Cardiac septum (tissue), 1 donor: ENCODE measurements around the gene ITGA4.

DNA sequence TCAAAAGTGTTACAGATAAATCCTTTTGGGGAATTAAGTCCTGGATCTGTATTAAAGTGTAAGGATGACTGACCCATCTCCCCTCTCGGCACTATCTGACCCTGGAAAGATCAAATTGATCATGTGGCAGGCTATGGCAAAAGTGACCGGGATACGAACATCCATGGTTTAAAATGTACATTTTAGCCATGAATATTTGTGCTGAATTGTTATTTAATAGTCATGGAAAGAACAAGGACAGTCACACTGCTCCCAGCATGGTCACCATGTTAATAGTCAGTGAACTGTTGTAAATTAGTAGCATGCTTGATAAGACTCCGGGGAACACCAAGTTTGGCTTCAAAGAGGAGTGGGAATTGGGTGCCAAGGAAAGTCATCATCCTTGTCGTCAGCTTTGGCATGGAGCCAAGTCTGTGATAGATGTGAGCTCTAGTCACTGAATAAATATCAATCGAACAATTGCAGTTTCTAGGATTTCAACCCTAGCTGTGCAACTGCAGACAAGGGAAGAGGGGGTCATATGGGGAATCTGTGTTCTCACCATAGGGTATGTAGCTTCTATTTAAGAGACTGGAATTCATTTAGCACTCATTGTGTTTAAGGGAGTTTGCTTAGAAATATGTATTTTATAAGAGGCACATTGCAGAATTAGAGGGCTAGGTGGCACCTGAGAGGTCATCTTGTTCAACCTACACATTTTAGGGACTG is 4.4 kb downstream of the PLEKHA3 start:
- PRO-cap: unidirectional peak, minus-strand start at position 274 of the sequence

DNA sequence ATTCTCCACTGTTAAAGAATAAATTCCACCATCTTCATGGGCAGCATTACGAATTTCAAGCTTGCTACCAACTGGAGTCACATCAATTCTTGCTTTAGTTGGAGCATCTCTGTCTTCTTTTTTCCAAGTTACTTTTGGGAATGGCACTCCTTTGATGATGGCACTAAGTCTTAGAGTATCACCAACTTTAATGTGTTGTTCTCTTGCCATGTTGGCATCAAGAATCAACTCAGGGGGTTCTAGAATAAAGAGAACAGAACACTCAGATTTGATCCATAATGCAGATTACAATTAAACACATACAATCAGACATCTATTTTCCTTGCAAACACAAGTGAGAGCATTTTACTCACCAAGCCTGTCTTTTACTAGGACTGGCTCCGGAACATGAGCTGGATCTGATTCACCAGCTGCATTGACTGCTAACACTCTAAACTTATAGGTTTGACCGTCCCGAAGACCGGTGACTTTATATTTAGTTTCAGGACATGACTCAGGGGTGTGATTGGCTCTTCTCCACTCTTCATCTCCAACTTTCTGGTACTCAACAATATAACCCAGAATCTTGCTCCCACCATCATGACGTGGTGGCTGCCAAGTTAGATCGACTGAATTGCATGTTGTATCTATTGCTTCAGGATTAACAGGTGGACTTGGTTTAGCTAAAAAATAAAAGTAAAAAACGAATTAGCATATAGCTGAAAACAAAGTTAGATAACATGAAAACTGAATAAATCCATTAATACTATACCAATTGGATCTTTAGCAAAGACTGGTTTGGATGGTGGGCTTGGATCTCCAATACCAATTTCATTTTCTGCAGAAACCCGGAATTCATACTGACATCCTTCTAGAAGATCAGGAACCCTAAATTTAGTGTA is 112.4 kb downstream of the PLEKHA3 start:
- PRO-cap: unidirectional peak, minus-strand start at position 534 of the sequence

GRCh38 chr2:178748259-178748730 is 58.9 kb downstream of the TTN start:
- PRO-cap: unidirectional peak, minus-strand start at chr2:178748521

GRCh38 chr2:178808090-178808515 is 880 bp upstream of the TTN start:
- PRO-cap: unidirectional peak, minus-strand start at chr2:178808203

DNA sequence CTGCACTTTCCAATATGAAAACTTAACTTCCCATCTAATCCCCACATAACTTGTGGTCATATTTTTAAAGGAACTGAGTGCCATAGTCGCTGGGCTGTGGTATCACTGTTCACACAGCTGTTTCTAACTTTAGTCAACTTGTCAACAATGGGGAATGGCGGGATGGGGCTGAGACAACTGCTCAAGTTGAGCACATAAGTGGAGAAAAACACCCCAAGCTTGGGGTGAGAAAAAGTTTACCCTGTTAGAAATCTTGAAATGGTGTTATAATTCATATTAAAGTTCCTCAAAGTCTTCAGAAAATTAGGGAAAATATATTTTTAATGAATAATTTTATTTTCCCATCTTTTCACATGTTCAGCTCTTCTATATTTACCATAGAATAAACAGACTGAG is 52.1 kb upstream of the TTN start:
- PRO-cap: no peak

DNA sequence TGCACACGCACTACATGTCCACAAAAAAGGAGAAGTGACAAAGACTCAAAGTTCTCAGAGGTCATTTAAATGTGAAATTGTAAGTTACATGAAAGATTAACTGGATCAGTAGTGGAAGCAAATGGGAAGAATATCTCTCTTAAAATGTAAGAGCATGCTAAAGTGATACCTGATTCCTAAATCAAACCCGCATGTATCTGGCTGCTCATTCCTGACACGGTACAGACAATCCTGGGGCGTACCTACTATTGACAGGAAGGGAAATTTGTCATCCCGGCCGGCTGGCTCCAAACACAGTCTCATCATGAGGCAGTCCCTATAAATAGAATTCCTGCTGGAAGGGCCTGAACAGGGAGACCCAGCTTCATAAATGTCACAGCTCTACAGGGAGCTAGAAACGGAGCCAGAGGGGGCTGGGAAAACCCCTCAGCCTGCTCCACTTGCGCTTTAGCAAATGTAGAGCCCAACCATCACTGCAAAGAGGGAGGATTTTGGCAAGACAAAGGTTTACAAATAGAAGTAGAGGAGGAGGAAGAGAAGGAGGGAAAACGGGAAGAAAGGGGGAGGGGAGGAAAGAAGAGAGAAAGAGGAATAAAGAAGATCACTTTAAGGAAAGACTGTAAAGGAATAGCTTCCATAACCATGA is 56.6 kb upstream of the TTN start:
- PRO-cap: bidirectional peak, plus-strand start at position 396 of the sequence, minus-strand start at position 223 of the sequence

DNA sequence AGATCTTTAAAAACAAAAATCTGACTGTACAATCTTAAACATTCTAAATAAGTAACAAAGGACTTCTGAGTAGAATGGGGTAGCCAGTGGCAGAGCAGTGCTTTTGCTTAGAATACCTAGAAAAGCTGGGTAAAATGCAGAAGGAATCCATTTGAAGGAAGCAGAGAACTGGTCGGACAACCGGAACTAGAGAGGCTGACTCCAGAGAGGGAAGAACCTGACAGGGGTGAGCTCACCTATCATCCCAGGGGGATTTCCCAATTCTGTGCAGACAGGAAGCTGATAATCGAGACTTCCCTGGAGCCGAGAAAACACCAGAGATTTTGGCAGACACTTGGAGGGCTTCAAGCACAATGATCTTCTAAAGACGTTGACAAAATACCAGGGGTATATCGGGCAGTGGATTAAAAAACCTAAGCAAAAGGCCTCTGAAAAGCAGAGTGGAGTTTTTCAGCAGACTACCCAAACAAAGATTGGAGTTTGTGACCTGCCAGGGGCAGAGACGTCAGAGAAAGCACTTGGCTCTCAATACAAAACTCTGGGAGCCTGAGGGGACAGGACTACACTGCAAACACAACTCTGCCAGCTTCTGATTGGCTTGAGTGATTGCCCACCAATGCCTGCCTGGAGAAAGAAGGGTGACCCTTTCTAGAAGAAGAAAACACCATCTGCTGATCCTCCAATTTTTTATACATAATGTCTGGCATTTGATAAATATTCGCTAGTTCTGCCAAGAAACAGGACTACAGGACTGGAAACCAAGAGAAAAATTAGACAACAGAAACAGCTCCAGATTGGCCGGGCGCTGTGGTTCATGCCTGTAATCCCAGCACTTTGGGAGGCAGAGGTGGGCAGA is 67.5 kb upstream of the TTN start:
- PRO-cap: no peak

DNA sequence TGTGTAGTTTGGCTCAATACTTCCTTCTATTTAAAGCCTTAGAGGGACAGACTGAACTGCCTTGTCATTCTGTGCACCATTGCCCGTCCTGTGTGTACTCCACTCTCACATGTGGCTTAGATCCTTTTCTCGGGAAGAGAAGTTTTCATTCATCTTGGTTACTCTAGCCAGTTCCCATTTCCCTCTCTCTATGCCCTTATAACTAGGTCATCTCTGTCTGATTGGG is 84.9 kb upstream of the TTN start:
- PRO-cap: no peak

DNA sequence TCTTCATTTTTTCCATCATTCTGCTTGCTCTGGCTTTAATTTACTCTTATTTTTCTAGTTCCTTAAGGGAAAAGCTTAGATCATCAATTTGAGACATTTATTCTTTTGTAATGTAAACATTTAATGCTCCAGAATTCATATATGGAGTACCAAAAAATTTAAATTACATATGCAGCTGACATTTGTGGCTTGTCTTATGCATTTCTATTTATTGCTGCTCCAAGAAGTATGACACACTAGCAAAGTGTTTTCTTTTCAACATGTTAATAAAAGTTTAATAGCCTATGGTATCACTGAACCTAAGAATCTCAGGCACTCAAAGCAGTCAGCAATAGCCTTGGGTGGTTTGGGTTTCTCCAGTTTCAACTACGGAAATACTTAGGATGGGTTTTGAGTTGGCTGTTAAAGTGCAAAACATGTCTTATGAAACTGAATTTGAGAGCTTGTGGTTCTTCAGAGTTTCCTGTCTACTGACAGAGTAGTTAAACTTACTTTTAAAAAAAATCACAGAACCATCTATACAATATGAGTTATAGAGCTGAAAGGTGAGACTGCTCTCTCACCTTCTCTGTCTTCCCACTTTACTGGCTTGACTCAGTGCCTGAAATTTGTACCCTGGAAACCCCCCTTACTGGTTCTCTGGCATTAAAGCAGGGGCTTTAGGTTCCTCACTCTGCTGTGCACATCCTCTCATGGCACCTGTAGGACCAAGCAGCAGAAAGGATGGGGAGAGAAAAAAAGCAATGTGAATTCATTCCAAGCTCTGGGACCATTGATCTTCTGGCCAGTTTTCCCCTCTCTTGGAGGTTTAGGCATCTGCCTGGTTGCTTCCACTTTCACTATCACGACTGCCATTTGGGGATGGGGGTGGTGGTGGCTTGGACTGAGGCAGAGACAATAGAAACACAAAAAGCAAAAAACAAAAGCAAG is 18.2 kb downstream of the CCDC141 start:
- PRO-cap: no peak

DNA sequence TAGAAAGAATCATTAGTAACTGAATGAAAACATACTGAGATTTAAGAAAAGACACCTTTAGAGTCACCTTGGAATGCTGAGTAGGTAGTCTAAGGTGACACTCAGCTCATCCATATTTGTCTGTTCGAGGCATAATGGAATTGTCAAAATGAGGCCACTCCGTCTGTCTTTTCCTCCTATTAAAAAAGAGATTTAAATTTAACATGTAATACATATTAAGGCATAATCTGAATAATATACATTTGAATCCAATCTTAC is 81.7 kb downstream of the SESTD1 start:
- PRO-cap: no peak

GRCh38 chr2:179263112-179263355 is 1.6 kb downstream of the SESTD1 start:
- PRO-cap: unidirectional peak, plus-strand start at chr2:179263213

DNA sequence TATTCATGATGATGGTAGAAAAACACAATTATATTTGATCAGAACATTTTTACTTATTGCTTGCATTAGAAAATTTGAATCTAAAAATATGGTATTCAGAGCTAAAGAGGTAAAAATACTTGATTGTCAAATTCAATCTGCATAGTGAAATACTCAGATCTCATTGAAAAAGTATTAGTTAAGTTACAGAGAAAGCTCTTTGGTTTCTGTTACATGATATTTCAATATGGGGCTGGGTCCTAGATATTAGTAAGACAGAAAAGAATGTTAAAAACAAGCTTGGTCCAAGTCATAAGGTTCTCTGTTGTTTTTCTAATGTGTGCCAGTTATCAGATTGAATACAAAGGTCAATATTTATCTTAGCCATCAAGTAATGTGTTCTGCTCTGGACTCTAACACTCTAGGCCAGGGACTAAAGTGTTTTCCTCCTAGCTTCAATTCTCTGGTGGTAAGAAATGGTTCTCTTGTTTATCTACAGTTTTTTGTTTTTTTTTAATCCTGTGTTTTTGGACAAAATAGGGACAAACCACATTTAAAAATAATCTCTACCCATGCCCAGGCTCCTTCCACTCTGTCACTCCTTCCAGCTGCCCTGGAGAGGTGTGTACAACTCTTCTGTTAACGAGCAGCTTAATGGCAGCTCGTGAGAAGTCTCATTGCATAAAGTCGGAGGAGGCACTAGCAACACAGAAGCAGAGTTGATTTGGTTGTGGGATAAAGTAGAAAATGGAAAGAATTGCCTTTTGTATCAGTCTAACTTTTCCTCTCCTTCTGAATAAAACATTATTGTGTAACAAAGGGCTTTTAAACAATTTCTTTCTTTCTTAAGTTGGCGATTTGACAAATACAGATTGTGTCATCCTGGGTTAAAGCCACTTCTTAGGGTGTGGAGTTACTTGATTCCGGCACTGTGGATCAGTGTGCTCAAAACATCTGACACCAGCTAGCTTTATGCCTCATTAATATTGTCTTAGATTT is 7.9 kb upstream of the SESTD1 start:
- PRO-cap: bidirectional peak, plus-strand start at position 908 of the sequence, minus-strand start at position 692 of the sequence

- PRO-cap: no peak
Observed at GRCh38 chr2:179559247-179559525, 294.6 kb upstream of the SESTD1 start.

GRCh38 chr2:179574223-179575437 is 286.8 kb downstream of the ZNF385B start:
- PRO-cap: no peak

GRCh38 chr2:179580243-179580955 is 281.0 kb downstream of the ZNF385B start:
- PRO-cap: no peak

GRCh38 chr2:180979375-180979907 is 964 bp upstream of the UBE2E3 start:
- PRO-cap: no peak

DNA sequence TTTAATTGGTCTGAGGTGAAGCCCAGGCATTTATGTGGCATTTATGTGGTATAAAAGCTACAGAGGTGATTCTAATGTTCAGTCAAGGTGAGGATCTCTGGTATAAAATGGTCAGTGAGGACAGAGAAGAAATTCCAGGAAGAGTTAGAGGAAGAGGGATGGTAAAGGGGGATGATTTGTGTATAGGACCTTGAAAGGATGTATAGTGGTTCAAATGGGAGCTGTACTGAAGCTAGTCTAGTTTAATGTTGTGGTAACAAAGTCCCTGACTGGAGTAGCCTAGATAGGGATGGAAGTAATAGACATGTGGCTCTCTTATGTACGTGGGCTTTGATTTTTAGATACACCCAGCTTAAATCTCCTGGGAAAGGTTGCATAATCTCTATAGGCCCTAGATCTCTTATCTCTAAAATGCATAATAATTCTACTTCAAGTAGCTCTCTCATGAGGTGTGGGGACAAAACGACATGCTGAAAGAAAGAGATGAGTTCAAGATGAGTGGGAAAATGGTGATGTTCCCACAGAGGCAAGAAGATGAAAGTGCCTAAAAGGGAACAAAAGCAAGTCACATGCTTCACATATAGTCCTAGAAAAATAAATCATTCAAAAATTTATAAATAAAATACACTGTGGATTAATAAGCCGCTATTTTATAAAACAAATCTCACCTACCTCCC is 148.5 kb upstream of the ITGA4 start:
- PRO-cap: no peak

DNA sequence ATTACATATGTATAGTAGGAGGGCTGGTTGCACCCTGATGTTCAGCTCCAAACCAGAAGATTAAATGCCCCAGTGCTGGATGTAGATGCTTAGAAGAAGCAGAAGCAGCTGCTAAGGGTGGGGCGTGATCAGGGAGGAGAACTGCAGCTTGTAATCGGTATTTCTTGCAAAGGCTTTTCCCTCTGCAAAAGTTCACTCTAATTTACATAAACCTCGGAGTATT is 145.3 kb upstream of the ITGA4 start:
- PRO-cap: no peak

- PRO-cap: no peak
Observed at GRCh38 chr2:181456619-181457725, at the start of gene ITGA4. ITGA4 (plus strand) TSS chr2:181457386.

DNA sequence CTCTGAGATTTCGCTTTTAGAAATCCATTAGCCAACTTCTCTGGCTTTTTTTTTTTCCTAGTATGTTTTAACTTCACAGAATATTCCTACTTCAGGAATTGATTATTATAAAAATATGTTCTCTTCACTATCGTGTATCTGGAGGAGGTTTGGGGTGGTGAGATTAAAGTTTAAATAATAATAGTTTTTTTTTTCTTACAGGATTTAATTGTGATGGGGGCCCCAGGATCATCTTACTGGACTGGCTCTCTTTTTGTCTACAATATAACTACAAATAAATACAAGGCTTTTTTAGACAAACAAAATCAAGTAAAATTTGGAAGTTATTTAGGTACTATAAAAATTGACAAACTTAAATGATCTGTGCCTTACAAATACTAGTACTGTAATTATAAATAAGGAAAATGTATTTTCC is 22.8 kb downstream of the ITGA4 start:
- PRO-cap: no peak